ReNcell CX (cell line): ENCODE results near the gene TNRC18.

DNA sequence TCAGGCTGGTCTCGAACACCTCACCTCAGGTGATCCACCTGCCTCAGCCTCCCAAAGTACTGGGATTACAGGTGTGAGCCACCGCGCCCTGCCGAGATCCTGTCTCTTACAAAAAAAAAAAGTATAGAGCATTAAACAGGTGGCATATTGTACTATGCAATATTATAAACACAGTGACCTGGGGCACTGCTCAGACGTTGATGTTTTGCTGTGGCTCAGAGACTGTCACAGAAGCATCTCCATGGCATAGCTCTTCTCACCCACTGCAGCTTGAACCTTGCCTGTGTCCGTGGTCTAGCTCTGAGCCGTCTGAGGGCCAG, 443.4 kb upstream of the FOXK1 start:
- PRO-cap: no peak

GRCh38 chr7:4700674-4701423, 18.8 kb downstream of the FOXK1 start:
- PRO-cap: no peak

GRCh38 chr7:4734734-4735338, 40.6 kb upstream of the AP5Z1 start:
- PRO-cap: no peak

GRCh38 chr7:4827867-4828213, 34.0 kb downstream of the PAPOLB start:
- PRO-cap: no peak

GRCh38 chr7:4931898-4932387, 27.0 kb downstream of the MMD2 start:
- PRO-cap: bidirectional peak, plus-strand start at chr7:4932226, minus-strand start at chr7:4932079

- PRO-cap: no peak
Observed at GRCh38 chr7:5064071-5065097, 18.7 kb downstream of the RBAK start.

DNA sequence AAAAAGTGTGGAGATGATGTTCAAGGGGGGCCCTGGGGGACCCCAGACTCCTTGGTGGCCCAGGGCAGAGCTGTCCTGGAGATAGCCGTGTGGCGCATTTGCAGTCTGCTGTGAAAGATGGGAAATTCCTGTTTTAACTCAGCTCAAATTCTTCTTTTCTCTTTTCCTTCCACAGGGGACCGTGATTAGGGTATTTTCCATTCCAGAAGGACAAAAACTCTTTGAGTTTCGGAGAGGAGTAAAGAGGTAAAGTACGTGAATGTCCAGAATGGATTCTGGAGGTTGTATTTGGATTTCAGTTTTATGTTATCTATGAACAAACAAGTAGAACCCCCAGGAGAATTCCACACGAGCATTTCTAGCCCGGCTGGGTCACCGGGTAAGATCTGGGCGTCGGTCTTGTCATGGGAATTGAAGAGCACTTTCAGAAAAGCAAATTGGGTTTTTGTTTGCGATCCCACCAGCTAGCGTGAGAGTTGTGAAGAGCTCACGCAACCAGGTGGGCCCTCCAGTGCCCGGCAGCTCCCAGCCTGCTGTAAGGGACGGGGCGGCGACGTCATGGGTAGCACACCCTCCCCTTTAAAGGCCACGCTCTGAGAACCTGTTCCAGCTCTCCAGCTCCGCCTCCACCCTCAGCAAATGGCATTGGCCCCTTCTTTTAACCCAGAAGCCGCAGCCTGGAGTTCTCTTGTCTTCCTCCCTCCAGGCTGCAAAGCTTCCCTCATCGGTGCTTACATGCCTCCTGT, 32.6 kb downstream of the WIPI2 start:
- PRO-cap: no peak

- PRO-cap: no peak
Observed at GRCh38 chr7:5231123-5231761, 41.2 kb downstream of the WIPI2 start.

DNA sequence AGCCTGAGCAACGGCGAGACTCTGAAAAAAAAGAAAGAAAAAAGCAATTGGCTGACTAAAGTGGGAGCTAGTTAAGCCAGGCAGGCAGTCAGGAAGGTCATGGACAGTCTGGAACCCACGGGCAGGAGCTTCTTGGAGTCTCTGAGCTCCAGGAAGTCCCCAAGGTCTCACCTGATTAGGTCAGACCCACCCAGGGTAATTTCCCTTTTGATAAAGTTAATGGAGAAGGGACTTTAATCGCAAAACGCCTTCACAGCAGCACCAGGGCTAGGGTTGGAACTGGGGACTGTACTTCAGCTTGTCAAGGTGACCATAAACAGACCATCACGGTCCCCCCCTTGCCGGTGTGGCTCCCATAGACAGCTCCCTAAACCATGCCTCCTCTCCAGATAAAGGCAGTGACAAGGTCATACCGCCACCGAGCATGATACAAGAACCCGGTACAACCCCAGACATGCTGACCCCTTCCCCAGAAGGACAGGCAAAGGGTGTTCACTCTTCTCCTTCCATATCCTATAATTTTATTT, 6.7 kb downstream of the SLC29A4 start:
- PRO-cap: no peak

- PRO-cap: no peak
Observed at GRCh38 chr7:5296153-5296801, 13.5 kb downstream of the SLC29A4 start.

GRCh38 chr7:5395317-5395887, 28.2 kb downstream of the TNRC18 start:
- PRO-cap: no peak

- PRO-cap: unidirectional peak, plus-strand start at chr7:5423405; unidirectional peak, minus-strand start at chr7:5423519; bidirectional peak, plus-strand start at chr7:5424064, minus-strand start at chr7:5423718
Observed at GRCh38 chr7:5422873-5423968, at the start of gene TNRC18. Gene TNRC18 (minus strand): TSS chr7:5423834.

DNA sequence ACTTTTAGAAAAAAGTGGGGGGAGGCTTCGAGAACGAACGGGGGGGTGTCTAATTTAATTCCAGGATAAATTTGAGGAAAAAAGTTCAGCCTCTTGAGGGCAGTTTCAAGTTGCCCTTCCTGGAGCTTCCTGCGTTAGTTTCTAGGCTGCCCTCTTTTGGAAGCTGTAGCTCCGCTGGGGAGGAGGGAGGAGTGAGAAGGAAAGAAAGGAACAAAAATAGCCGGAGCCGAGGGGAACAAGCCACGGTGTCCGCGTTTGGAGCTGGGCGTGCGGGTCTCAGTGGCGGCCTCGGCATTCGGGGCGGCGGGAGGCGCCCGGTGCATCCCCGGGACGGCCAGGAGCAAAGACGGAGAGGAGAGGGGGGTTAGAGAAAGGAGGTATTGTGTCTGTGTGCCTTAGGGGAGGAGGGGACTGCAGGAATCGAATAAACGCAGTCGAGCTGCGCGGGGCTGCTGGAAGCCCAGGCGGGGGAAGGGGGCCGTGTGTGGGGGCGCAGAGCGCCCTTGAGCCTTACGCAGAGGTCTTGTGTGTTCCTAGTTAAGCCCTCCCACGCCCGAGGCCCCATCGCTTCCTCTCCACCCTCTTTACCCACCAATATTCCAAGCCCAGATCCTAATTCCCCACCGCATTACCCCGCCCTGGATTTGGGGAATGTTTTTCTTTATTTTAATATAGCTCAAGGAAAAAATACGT, 2.0 kb upstream of the TNRC18 start:
- PRO-cap: bidirectional peak, plus-strand start at position 249 of the sequence, minus-strand start at position 480 of the sequence

DNA sequence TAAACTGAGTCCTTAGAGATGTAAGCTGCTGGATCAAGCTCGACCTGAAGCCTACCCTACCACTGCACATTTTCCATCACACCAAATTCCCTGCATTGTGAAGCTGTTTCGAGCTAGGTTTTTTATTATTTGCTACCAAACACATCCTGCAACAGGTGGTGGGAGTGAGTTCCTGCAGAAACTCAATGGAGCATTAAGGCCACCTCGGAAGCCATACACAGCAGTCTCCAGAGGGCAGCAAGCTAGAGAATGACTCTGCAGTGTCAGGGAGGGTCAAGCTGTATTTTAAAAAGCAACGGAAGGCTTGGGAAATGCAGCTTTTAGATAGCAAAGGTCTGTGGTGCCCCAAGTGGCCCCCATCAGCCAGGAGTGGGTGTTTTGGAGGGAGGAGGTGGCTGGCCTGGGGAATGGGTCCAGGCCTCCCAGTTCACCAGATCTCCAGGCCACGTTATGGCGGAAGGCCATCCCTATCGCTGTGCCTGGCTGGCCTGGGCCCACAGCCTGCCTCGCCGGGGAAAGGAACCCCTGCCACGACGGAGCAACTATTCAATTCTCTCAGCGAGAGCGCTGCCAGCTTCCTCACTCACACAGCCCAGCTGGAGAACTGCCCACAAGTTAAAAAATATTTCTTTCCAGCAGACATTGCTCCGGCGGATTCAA, 33.9 kb upstream of the TNRC18 start:
- PRO-cap: unidirectional peak, minus-strand start at position 471 of the sequence

GRCh38 chr7:5512697-5513282, 819 bp downstream of the FBXL18 start:
- PRO-cap: no peak

DNA sequence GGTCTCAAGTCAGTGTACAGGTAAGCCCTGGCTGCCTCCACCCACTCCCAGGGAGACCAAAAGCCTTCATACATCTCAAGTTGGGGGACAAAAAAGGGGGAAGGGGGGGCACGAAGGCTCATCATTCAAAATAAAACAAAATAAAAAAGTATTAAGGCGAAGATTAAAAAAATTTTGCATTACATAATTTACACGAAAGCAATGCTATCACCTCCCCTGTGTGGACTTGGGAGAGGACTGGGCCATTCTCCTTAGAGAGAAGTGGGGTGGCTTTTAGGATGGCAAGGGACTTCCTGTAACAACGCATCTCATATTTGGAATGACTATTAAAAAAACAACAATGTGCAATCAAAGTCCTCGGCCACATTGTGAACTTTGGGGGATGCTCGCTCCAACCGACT, 3.2 kb downstream of the ACTB start:
- PRO-cap: no peak

GRCh38 chr7:5691885-5692872, 89.3 kb downstream of the RNF216 start:
- PRO-cap: bidirectional peak, plus-strand start at chr7:5692581, minus-strand start at chr7:5692423

DNA sequence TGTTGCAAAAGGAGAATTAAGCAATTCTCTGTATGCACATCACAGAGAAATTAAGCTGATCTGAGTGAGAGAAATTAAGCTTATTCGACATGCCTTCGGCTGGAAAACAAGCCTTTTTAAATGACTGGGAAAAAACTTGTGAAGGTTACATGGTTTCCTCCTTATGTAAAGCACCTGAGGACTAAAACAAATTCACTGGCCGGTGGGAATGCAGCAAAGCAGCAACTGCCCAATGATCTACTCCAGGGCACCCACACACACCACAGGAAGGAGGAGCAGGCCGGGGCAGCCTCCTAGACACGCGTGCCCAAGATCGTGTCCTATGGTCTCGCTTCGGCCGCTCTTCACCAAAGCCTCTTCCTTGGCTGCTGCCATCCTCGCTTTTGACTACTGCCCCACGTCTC, 85.2 kb downstream of the RNF216 start:
- PRO-cap: no peak

- PRO-cap: no peak
Observed at GRCh38 chr7:6181709-6182134, 77.0 kb downstream of the USP42 start.

DNA sequence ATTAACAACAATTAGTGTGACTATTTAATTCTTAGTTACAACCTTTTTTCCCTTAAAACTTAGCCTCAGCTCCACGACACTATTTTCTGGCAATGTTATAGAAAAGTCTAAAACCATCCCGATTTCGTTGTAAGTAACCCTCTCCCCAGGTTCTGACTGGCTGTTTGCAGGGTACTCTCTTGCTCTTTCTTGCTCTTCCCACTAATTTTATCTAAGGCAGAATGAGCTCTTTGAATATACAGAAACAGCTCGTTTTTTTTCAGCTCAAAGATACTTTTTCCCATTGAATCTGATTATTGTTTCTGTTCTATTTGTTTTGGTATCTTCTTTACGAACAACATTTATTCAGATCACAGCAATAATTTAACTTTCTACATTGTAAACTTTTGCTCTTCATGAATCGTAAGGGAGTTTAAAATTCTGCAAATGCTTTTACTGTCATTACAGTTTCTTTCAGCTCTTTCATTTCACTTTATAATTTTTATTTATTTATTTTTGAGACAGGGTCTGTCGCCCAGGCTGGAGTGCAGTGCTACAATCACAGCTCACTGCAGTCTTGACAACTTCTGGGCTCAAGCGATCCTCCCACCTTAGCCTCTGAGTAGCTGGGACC, 25.1 kb downstream of the CYTH3 start:
- PRO-cap: no peak